Left cardiac atrium (tissue), 1 donor: ENCODE results near the genes MOXD1 and TBPL1.

DNA sequence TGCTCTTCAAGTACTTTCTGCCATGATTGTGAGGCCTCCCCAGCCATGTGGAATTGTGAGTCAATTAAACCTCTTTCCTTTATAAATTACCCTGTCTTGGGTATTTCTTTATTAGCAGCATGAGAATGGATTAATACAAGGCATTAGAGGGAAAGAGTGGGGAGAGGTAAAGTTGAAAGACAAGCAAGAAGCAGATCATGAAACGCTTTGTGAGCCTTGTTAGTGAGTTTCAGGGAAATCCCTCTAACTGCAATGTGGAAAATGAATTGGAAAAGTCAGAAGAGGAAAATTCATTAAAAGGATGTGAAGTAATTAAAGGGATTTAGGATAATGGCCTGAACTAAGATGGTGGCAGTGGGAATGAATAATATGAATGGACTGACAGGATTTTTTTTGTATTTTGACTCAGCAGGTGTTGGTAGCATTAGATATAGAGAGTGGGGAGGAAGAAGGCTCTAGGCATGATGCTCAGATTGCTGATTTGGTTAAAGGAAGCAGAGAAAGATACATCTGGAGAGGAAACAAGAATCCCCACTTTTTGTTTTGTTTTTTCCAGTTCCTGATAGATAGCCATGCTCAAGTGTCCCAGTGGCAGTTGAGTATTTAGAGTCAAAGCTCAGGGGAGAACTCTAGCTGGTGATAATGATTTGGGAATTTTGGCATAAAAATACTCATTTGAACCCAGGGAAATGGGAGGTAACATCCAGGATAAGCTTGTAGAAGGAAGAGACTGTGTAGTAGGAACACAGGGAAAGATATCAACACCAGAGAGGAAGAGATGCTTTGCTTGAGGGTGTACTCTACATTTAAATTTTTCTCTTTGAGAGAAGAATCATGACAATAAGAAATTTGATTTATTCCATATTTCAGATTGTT, 93.1 kb downstream of the LAMA2 start:
- PRO-cap = no peak

GRCh38 chr6:129489254-129489858, 220.6 kb downstream of the ARHGAP18 start:
- PRO-cap = no peak

DNA sequence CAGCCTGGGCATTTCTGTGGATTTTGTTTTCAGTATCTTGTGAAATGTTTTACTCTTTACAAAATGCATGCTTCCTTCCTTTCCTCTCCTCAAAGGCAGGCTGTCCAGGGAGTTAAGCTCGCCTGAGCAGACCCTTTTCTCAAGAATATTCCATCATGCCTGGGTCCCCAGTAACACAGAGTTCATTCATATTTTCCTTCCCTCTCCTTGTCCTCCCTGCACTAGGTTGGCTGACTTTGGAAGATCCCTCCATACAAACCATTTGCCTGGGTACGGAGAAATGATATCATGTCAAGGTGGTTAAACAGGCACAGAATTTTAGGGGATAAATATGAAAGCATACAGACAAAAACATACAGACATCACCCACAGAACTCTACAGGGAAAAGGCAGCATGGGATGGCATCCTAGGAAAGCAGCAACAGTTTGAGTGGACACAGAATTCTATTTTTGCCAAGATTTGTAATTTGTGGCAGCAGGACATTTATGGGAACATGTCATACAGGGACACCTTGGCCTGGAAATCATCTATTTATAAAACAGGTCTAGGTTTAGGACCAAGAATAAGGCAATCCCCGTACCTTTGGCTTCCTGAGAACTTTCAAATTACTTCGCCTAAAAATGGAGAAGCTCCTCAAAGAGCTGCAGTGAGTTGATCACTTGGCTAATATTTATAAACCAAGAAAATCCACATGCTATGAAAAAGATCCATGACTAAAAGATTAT, 17.6 kb downstream of the ARHGAP18 start:
- PRO-cap = no peak

- PRO-cap = no peak
Measured at GRCh38 chr6:129775083-129775482, 65.1 kb upstream of the ARHGAP18 start.

- PRO-cap = no peak
Measured at GRCh38 chr6:130507425-130508000, 141.7 kb downstream of the TMEM200A start.

DNA sequence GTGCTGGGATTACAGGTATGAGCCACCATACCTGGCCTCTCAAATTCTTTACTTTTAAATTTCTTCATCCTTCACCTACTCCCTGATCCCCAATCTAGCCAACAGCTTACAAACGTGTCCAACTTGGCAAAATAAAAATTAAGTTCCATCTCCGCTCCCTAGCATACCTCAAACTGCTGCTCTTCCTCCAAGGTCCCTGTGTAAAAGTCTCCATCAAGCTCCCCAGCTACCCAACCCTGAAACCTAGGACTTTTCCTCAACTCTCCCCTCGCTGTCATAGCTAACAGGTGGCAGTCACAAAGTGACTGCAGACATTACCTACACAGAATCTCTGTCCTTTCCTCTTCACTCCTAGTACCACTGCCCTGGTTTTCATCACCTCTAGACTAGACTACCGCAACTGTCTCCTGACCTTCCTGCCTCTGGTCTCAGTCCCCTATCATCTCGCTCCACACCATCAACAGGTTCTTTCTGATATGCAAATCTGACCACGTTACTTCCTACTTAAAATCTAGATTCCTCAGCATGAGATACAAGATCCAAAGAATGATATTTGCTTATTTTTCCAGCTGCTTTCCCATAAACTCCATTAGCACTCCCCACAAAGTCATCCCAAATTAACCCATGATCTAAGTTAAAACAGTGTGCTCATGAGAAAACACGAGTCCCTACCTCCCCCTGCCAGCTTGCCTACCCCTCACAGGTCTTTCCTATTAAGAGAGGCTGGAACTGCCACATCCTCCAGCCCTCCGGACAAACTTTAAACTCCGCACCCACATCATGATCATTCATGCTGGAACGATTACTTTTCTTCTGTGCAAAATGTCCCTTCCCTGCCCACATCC, 93.8 kb downstream of the SMLR1 start:
- PRO-cap = no peak

DNA sequence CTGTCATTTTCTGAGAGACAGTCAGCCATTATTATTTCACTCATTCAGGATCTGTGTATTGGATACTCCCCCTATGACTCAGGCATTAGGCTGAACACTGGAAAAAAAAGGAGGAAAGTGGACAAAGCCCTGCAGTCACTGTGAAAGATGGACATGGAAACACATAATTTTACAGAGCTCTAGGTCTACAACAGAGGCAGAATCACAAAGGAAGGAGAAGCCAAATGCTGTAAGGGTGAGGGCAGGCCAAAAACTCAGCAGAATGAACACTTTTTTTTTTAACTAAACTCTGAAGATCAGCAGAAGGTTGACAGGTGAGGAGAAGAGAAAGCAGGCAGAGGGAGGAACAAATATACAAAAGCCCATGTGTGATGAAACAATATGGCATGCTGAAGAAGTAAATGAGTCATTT, 39.1 kb downstream of the EPB41L2 start:
- PRO-cap = no peak

- PRO-cap = no peak
Measured at GRCh38 chr6:131443688-131444143, 129.3 kb upstream of the ARG1 start.

- PRO-cap = no peak
Measured at GRCh38 chr6:131551706-131552248, 21.2 kb upstream of the ARG1 start.

DNA sequence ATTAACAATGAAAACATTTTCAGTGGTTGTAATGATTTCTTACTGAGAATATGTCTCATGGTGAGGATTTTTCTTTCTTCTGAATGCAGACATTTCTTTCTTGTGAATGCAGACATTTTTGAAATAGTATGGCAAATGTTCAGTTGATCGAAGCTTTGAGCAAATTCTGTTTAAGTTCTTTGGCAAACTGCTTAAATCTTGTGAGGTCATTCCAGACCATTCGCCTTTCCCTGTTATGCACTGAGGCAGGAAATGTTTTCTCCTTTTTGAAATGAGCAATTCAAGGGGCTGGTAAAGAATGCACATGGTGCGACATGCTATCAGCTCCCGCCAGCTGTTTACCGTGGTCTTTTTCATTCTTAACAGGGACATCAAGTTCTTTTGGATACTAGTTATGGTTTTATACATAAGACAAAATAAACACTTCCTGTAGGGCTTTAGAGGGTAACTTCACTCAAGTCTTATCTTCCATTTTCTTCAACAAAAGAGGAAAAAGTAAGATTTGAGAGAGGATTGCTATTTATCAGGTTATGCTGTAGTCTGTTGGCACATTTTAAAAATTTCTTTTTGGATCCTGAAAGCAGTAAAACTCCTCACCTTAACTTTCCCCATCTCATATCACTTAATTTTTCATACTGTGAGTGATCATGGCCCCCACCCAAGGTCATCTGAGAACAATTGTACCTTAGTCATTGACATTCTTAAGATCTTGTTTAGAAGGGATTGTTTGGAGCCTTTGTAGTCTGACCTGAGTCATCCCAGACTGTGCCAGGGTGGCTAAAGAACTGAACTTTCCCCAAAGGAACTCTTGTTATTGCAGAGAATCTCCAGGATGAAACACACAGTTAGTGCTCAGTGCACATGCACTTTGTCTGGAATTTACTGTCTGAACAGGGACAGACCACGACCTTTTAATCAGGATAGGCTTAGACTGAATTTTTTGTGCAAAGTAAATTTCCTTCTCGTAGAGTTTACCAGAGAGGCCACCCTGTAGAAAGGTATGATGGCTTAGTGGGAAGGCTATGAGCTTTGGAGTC, 112.3 kb upstream of the CCN2 start:
- PRO-cap = no peak

DNA sequence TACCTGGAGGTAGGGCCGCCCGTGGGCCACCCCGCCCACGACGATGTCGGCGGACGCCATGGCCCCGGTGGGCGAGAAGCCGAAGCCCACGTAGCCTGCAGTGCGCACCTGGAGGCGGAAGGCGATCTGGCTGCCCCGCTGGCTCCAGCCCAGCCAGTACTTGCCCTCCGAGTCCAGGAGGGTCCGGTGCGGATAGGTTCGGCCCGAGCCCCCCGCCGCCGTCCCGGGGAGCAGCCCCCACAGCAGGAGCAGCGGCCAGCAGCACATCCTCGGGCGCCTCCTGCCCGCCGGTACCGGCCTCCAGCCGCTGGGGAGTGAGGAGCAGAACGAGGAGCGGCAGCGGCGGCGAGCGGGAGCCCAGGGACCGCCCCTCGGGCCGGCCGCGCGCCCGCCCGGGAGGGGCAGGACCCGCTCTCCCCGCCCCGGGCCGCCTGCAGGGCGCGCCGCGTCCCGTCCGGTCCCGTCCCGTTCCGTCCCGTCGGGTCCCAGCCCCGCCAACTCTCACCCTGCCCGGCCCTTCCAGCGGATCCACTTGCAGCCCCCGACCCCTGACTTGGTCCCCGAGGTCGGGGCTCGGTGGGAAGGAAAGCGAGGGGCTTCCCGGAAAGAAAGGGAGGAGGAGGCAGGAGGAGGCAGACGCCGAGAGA, at the start of gene MOXD1:
Gene MOXD1 (minus strand): TSS at position 316 of the 647 bp plus-strand sequence.
- PRO-cap = bidirectional peak, plus-strand start at position 468 of the sequence, minus-strand start at position 316 of the sequence

DNA sequence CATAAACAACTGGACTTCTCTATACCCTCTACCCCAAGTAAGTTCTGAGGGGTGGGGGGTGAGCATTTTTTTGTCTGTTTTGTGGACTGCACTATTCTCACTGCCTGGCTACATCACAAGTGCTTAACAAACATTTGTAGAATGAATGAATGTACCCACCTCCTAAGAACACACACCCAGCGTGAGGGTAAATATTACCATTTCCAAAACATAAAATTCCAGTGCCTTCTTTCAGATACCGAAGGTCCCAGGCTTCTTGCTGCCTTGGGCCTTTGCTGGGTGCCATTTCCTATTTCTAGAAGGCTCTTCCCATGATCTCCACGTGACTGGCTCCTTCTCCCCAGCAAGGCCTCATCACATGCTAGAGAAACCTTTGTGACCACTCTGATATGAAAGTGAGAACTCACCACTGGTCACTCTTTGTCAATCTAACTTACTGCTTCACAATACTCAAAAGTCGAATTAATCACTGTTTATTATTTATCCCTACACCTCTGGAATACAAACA, 1.8 kb downstream of the STX7 start:
- PRO-cap = no peak

GRCh38 chr6:132511832-132512208, 1.1 kb downstream of the STX7 start:
- PRO-cap = no peak

GRCh38 chr6:132684324-132684609, 25.3 kb upstream of the TAAR1 start:
- PRO-cap = no peak

DNA sequence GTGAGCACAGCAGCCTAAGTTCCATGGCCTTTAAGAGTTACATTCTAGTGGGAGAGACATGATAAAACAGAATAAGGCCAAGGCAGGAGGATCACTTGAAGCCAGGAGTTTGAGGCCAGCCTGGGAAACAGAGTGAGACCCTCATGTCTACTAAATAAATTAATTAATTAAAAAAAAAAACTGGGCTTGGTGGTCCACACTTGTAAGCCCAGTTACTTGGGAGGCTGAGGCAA, 75.7 kb upstream of the EYA4 start:
- PRO-cap = no peak

GRCh38 chr6:133369982-133370327, 128.8 kb downstream of the EYA4 start:
- PRO-cap = no peak

- PRO-cap = bidirectional peak, plus-strand start at chr6:133953227, minus-strand start at chr6:133953033
Measured at GRCh38 chr6:133952799-133953539, at the start of gene TBPL1. TBPL1 (plus strand) TSS chr6:133953224.

- PRO-cap = no peak
Measured at GRCh38 chr6:133953540-133954819, 956 bp downstream of the TBPL1 start.

DNA sequence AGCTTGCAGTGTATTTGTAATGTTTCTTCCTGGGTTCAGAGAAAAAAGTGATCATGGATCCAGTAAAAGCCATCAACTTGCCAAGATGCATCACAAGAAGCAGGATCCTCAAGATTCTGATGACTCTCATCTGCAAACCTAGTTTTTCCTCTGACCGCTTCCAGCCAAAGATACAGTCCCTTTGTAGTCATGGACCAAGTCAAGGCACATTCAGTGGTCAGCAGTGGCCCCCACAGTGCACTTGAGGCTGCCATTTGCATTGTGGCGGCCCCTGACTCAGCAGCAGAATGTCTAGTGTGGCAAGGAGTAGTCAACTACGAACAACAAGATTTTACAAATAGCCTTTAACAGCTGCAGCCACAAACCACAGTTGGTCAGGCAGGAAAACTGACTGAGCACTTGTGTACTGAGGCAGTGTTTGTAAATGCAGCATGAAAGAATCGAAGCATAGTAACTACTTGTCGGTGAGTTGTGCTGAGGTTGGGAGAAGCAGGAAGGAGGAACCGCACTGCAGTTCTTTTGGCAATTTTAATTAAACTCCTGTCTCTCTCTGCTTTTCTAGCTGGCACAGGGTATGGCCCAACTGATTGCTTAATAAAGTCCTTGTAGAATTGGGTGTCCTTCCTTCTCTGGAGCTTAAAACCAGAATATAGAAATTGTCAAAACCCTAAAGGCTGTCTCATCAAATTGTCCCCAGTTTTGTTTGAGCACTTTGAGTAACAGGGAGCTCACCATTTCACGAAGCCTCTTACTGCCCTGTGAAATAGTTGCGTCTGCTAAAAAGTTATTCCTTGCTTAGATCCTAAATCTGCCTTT, 49.5 kb downstream of the SLC2A12 start:
- PRO-cap = no peak

GRCh38 chr6:134079976-134080686, 27.7 kb upstream of the SLC2A12 start:
- PRO-cap = no peak